GM12891 (cell line): ENCODE measurements around a stretch of chr17.

DNA sequence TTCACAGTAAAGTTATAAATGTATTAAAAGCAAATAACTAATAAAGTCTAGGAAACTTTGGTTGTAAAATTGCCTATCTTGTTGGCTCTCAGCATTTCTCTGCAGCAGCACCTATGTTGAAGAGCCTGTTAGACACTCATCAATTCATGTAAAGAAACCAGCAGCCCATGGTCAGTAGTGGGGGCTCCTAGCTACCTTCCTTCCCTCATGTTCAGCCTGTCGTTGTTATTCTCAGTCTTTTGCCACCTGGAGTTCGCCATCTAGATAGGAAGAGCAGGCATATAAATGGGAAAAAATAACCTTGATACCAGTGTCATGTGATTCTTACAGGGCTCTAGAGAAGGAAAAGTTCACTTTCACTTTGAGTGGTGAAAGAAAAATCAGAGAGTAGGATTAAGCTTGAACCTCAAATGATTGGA is 39.2 kb downstream of the TMC6 start:
- RRBS, result no CpG with 5 or more reads among the region's 2 CpGs

GRCh38 chr17:78093455-78093745 is 35.2 kb downstream of the TMC6 start:
- RRBS, result no CpG with 5 or more reads among the region's 5 CpGs

- RRBS, result no CpG with 5 or more reads among the region's 14 CpGs
Measured at GRCh38 chr17:78123828-78124451, 4.6 kb downstream of the TMC6 start.

- RRBS, result 1% methylated on average over 6 of the region's 14 CpGs
Measured at GRCh38 chr17:78131230-78131465, 577 bp downstream of the TMC8 start.

DNA sequence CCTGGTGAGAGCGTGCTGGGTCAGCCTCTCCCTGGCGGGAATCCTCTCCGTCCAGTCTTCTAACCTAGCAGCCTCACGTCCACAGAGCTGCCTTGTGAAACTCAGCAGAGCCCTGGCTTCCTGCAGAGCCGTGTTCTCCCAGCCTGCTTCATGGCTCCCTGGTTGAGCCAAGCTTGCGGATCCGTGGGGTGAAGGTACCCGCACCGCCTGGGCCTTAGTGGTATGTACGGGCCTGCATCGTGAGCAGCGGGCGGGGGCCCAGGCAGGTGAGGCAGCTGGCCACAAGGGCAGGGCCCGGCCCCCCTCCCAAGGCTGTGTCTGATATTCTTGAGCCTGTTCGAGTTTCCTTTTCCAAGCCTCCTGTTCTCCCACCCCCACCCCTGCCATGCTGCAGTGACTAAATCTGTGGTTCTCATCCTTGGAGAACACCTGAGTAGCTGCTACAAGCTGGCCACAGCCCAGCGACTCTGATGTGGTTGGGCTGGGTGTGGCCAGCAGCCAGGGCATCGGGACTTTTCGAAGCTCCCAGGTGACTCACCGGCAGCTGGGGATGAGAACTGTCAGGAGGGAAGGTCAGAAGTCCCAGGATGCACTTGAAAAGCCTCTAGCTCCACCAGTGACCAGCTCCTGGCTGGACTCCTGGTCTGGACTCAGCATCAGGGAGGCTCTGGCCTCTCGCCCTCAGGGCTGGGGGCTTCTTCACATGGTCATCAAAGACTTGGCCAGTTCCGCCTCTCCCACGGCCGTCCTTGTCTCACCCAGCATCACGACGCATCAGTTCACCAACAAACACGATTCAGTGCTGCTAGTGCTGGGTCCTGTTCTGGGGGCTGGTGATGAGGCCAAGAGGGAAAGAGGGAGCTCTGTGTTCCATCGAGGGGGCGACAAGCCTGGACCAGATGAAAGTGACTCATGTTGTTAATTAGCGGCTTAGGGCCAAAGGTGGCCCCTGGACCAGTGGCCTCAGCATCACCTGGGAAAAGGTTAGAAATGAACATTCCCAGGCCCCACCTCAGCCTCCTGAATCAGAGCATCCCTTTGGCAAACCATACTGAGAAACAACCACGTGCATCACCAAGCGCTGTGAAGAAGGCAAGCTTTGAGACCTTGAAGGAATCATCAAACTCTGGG is 4.1 kb upstream of the C17orf99 start:
- RRBS, result no CpG with 5 or more reads among the region's 31 CpGs

DNA sequence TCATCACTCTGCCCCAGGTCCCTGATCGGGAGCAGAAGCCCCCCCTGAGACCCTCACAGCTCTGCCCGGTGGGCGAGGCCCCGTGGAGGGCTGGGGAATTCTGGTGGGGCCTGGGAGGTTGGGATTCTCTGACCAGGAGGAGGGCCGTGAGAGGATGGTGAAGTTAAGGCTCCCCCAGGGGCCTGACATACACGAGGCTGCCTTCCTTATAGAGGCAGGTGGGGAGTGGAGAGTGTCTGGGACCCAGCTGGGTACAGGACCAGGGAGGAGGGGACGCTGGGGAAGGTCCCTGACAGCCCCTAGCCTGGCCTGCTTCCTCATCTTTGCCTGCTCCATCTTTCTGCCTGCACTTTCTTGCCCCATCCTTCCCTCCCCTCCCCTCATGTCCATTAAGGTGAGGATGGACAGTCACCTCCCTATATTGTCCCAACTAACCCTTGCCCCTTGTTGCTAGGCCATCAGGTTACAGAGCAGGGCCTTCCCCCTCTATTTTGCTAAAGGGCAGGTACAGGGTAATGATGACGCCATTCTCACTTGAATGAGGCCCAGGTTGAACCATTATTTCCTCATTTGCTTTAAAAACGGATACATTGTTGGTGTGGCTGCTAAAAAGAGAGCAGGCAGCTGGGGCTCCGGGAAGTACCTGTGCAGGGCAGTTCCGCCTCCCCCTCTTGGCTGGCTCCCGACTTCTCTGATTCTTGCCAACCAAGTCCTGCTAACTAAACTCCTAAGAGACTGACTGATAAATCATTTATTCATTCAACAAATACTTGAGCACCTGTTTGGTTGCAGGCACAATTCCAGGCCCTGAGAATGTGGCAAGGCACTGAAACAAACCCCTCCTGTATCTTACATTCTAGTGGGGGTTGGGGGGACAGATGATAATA is 1.3 kb downstream of the C17orf99 start:
- RRBS, result no CpG with 5 or more reads among the region's 12 CpGs

DNA sequence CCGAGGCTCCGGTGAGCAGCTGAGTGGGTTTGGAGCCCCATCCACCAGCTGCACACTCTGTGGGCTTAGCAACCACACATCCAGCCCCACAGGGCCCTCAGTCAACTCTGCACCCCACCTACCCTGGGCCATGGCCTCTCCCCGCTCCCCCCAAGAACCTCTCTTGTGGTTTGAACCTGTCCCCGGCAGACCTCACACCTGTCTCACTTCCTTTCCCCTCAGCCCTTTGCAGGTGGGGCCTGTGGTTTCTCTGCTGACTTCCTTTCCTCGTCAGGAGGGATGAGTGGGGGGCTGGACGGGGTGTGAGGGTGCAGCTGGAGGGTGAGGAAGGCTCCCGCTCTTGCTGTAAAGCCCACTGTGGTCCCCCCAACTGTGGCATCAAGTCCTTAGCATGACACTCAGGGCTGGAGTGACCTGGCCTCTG is 20.9 kb downstream of the TMEM235 start:
- RRBS, result no CpG with 5 or more reads among the region's 7 CpGs

GRCh38 chr17:78256350-78257221 is 25.2 kb downstream of the TMEM235 start:
- RRBS, result no CpG with 5 or more reads among the region's 19 CpGs

GRCh38 chr17:78271415-78272509 is 40.3 kb downstream of the TMEM235 start:
- RRBS, result no CpG with 5 or more reads among the region's 21 CpGs

- RRBS, result 1% methylated on average over 38 of the region's 87 CpGs
Measured at GRCh38 chr17:78313454-78314736, 46.0 kb downstream of the SOCS3 start.

- RRBS, result no CpG with 5 or more reads among the region's 7 CpGs
Measured at GRCh38 chr17:78316364-78316765, 43.5 kb downstream of the SOCS3 start.

- RRBS, result no CpG with 5 or more reads among the region's 12 CpGs
Measured at GRCh38 chr17:78317417-78318109, 42.3 kb downstream of the SOCS3 start.

- RRBS, result no CpG with 5 or more reads among the region's 10 CpGs
Measured at GRCh38 chr17:78354953-78355688, 4.8 kb downstream of the SOCS3 start.

- RRBS, result no CpG with 5 or more reads among the region's 12 CpGs
Measured at GRCh38 chr17:78377776-78378114, 704 bp upstream of the PGS1 start.

GRCh38 chr17:78379484-78379727 is 957 bp downstream of the PGS1 start:
- RRBS, result no CpG with 5 or more reads among the region's 4 CpGs

- RRBS, result no CpG with 5 or more reads among the region's 10 CpGs
Measured at GRCh38 chr17:78416732-78417374, 38.4 kb downstream of the PGS1 start.

DNA sequence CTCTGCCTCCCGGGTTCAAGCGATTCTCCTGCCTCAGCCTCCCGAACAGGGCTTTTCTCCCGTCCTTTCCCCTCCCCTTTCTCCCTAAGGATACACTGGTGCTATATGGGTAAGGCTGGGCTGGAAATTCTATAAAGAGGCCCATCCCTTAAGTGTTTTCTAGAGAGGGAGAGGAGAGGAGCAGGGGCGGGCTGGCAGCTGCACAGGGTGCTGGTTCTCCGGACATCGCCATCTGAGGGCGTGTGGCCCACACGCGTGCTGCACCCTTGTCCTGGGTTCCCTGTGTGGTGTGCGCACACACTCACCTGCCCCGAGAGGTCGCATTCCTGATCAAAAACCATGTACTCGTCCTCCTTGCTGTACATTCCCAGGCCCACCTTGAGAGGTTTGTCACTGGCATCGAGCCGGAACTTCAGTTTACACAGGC is 72.2 kb downstream of the DNAH17 start:
- RRBS, result no CpG with 5 or more reads among the region's 16 CpGs

GRCh38 chr17:78538153-78538352 is 39.1 kb downstream of the DNAH17 start:
- RRBS, result no CpG with 5 or more reads among the region's 1 CpG

DNA sequence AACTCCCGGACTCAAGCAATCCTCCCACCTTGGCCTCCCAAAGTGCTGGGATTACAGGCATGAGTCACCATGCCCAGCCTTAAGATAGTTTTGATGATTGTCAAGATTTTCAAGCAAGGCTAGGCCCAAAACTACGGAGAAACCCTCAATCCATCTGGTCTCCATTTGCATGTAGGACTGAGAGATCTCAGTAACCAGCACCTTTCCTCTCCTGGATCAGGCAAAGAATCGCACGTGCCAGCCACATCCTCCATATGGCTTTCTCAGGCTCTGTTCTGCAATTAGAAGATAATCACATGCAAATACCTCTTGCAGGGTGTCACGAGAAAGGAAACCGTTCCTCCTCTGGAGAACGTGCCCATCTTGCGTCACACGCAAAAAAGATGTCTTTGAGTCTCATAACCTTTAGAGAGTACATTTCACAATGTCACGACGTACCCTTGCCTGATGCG is 36.1 kb upstream of the DNAH17 start:
- RRBS, result no CpG with 5 or more reads among the region's 12 CpGs

- RRBS, result no CpG with 5 or more reads among the region's 10 CpGs
Measured at GRCh38 chr17:78631515-78632228, 54.5 kb upstream of the DNAH17 start.